ENCODE results near the gene CDV3.

DNA sequence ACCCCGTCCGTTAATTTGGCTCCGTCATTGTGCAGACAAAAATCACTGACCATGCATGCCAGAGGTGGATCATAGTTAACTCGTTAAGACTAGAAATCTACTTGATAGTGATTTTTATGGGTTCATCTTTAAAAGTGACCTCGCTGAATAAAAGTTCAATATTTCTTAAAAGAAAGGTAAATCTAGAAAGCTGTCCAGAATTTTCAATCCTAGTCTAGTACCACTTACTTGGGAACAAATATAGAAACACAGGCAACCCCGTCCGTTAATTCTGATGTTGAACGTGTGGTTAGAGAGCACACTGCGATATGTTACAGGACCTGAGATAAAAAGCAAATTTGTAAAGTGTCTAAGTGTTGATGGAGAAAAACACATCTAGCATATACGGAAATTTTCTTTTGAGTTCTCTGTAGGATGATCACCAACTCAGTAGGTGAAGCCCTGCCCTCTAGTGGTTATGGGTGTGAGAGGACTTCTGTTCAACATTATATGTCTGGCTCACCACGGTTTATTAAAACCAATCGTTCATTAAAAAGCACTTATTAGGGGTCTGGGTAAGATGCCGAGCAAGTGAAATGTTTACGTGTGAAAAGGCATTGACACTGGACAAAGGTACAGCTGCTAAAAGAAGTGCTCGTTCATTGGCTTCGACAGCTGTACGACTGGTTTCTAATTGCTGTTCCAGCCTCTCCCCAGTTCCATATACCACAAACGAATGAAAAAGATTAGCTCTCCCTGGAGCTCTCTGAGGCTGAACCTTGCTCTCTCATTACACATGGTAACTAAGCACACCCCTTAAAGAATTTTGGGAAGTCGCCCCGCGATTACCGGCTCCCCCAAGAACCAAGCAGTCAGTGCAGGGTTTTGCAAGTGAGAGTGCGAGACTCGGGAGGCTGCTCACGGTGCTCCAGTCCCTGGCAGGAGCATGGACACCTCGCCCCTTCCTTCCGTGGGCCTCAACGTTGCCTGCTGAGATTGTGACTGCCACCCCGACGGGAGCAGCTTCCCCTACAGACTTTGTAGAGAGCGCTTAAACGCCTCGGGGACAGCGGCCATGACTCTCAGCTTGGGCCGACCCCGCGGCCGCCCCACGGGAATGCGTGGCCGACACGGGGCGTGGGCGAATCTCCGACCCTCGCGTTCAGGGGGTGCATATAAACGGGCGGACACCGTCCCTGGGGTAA lies 864 bp upstream of the ATP2C1 start:
- RRBS, 2 experiments: no CpG with 5 or more reads among the region's 50 CpGs
CAGE:
- cytosol, long polyA minus RNA: no peak
- cytosol, long polyA plus RNA: no peak
- long polyA plus RNA: no peak
- nucleus, long polyA minus RNA: no peak
- nucleus, long polyA plus RNA: no peak

GRCh38 chr3:131217385-131217892 lies 164.1 kb upstream of the NUDT16 start:
- RRBS, 2 experiments: no CpG with 5 or more reads among the region's 6 CpGs
CAGE:
- cytosol, long polyA minus RNA: no peak
- cytosol, long polyA plus RNA: no peak
- long polyA plus RNA: no peak
- nucleus, long polyA minus RNA: no peak
- nucleus, long polyA plus RNA: no peak

- RRBS, 2 experiments: no CpG with 5 or more reads among the region's 10 CpGs
CAGE:
- cytosol, long polyA minus RNA: no peak
- cytosol, long polyA plus RNA: no peak
- long polyA plus RNA: no peak
- nucleus, long polyA minus RNA: no peak
- nucleus, long polyA plus RNA: no peak
Observed at GRCh38 chr3:131331773-131331972, 49.9 kb upstream of the NUDT16 start.

GRCh38 chr3:131351129-131351620 lies 30.4 kb upstream of the NUDT16 start:
- RRBS, 2 experiments: no CpG with 5 or more reads among the region's 3 CpGs
CAGE:
- cytosol, long polyA minus RNA: no peak
- cytosol, long polyA plus RNA: no peak
- long polyA plus RNA: no peak
- nucleus, long polyA minus RNA: no peak
- nucleus, long polyA plus RNA: no peak

DNA sequence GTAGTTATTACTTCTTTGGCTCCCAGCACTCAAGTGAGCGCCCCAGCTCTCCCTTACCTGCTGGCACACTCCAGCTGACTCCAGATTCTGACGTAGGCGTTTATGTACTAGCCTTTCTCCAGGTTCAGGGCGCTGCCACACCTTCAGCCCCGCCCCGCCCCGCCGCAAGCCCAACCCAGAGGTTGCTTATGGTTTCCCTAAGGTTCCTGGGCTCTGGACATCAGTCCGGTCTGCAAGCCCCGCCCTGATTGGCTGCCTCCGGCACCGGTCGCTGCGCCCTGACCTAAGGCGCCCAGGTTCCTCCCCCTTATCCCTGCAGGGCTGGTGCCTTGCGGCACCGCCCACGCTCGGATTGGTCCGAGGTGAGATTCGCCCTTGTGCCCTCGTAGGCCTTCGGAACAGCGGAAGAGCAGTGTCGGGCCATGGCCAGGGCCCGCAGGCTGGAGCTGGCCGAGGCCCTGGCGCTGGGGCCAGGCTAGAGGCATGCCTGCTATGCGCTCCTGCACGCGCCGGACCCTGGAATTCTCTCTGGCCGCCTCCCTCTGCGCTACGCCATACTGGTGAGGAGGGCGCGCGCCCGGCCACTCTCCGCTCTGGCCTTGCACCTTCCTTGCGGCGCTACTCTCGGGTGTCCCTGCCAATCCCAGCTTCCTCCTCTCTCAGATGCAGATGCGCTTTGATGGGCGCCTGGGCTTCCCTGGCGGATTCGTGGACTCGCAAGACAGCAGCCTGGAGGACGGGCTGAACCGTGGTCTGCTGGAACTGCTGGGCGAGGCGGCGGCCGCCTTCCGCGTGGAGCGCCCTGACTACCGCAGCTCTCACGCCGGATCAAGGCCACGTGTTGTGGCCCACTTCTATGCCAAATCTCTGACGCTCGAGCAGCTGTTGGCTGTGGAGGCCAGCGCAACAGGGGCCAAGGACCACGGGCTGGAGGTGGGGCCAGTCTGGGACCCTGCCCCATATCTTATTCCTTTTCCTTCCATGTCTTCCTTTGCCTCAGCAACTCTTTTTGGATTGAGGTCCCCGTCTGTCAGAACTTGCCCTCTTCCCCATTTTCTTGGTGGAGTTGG lies 19.7 kb upstream of the NUDT16 start:
- RRBS, 2 experiments: 80% methylated on average over 2 of the region's 66 CpGs
CAGE:
- cytosol, long polyA minus RNA: no peak
- cytosol, long polyA plus RNA: no peak
- long polyA plus RNA: no peak
- nucleus, long polyA minus RNA: no peak
- nucleus, long polyA plus RNA: no peak

DNA sequence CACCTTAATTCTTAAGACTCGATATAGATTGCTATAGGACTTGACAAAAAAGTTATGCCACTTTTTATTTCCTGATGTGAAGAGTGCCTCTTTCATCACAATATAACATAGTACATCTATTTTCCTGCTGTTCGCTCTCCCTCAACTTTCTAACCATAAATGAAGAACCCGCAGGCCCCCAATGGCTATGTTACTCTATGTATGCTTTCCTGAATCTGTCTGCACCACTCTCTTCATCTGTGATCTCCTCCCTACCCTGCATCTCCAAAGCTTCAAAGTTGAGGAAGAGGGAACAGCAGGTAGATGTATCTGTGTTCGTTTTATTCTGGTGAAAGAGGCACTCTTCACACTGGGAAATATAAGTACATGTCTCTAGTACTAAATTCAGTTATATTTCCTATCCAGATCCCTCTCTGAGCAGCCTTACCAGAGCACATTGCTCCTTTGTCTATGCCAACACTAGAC lies 9.8 kb downstream of the MRPL3 start:
- RRBS, 2 experiments: no CpG with 5 or more reads among the region's 4 CpGs
CAGE:
- cytosol, long polyA minus RNA: no peak
- cytosol, long polyA plus RNA: no peak
- long polyA plus RNA: no peak
- nucleus, long polyA minus RNA: no peak
- nucleus, long polyA plus RNA: no peak

DNA sequence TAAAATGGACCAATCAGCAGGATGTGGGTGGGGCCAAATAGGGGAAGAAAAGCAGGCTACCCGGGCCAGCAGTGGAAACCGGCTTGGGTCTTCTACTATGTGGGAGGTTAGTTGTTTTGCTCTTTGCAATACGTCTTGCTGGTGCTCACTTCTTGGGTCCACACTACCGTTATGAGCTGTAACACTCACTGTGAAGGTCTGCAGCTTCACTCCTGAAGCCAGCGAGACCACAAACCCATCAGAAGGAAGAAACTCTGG lies 20.4 kb upstream of the DNAJC13 start:
- RRBS, 2 experiments: no CpG with 5 or more reads among the region's 5 CpGs
CAGE:
- cytosol, long polyA minus RNA: no peak
- cytosol, long polyA plus RNA: no peak
- long polyA plus RNA: no peak
- nucleus, long polyA minus RNA: no peak
- nucleus, long polyA plus RNA: no peak

DNA sequence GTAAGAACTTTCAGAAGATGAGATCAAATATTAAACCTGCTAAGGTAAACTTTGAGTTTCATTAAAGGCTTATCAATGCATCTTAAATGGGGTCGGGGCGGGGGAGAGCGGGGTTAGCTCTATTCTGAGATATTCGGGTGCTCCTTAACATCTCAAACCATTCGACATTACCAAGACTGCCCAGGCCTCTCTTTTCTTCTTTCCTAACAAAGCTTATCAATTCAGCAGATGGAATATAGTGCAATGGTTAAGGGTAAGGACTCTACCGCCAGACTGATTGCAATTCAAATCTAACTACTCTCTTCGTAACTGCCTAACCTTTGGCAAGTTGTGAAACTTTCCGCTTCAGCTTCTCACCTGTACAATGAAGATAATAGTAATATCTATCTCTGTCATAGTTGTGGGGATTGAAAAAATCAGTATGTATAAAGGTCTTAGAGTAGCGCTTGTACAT lies 903 bp downstream of the UBA5 start:
- RRBS, 2 experiments: no CpG with 5 or more reads among the region's 9 CpGs
CAGE:
- cytosol, long polyA minus RNA: no peak
- cytosol, long polyA plus RNA: no peak
- long polyA plus RNA: no peak
- nucleus, long polyA minus RNA: no peak
- nucleus, long polyA plus RNA: no peak

DNA sequence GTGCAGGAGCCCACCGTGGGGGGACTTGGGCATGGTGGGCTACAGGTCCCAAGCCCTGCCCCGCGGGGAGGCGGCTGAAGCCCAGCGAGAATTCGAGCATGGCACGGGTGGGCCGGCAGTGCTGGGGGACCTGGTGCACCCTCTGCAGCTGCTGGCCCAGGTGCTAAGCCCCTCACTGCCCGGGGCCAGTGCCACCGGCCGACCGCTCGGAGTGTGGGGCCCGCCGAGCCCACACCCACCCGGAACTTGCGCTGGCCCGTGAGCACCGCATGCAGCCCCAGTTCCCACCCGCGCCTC lies 129.2 kb downstream of the TMEM108 start:
- RRBS, 2 experiments: no CpG with 5 or more reads among the region's 21 CpGs
CAGE:
- cytosol, long polyA minus RNA: no peak
- cytosol, long polyA plus RNA: no peak
- long polyA plus RNA: no peak
- nucleus, long polyA minus RNA: no peak
- nucleus, long polyA plus RNA: no peak

DNA sequence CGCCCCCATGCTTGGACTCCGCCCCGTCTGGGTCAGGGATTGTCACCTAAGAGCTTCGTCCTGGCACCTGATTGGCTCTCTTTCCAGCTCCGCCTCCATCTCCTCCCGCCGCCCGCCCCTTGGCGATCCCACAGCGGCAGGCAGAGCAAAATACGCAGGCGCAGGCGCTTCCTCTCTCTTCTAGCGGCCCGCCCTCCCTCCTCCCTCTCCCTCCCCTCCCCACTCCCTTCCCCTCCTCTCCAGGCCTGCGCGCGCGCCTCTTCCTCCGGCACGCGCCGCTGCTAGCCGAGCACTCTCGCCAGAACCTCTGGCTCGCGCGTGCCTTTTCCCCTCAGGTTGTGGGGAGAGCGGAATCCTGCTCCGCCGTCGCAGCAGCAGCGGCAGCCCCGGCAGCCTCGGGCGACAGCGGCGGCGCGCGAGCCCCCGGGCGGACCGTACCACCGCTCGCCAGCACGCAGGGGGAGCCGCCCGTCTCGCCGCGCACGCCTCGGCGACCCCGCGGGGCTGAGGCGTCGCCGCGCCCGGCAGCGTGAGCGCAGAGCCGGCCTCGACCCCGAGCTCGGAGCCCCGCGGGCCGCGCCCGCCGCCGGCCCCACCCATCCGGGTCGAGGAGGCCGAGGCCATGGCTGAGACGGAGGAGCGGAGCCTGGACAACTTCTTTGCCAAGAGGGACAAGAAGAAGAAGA lies at the start of gene CDV3:
TSS of gene CDV3 (plus strand) at position 264 of the 686 bp plus-strand sequence.
- RRBS, 2 experiments: under 1 to 2% methylated on average over 27 to 37 of the region's 80 CpGs
CAGE:
- cytosol, long polyA minus RNA: start-site peak on the plus strand centred at position 188 of the sequence, 66 bp wide, 15 reads; start-site peak on the plus strand centred at position 519 of the sequence, 40 bp wide, 50 reads; start-site peak on the plus strand centred at position 601 of the sequence, 5 bp wide, 39 reads
- cytosol, long polyA plus RNA: start-site peak on the plus strand centred at position 228 of the sequence, 147 bp wide, 39 and 97 reads in 2 replicates; start-site peak on the plus strand centred at position 510 of the sequence, 58 bp wide, 56 and 90 reads in 2 replicates
- long polyA plus RNA: no peak
- nucleus, long polyA minus RNA: no peak
- nucleus, long polyA plus RNA: no peak

- RRBS, 2 experiments: no CpG with 5 or more reads among the region's 7 CpGs
CAGE:
- cytosol, long polyA minus RNA: no peak
- cytosol, long polyA plus RNA: no peak
- long polyA plus RNA: no peak
- nucleus, long polyA minus RNA: no peak
- nucleus, long polyA plus RNA: no peak
Observed at GRCh38 chr3:133750308-133750694, 4.1 kb downstream of the TF start.

DNA sequence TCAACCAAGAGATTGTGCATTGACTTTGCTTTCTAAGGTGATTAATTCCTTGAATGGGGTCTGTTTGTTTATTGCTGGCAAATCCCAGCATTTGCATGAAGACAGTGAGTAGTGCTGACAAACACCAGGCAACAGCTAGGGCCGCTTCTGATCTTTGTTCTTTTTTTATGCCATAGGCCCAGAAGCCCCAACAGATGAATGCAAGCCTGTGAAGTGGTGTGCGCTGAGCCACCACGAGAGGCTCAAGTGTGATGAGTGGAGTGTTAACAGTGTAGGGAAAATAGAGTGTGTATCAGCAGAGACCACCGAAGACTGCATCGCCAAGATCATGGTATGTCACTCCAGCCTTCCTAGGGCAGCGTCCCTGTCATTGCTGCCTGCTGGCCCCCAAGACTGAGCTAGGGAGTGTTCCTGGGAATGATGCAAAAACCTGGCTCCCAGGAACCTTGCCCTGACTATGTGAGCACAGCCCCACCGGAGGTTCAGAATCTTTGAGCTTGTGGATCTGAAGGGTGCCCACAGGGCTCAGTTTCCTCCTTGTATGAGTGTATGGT lies 12.9 kb downstream of the TF start:
- RRBS, 2 experiments: no CpG with 5 or more reads among the region's 7 CpGs
CAGE:
- cytosol, long polyA minus RNA: no peak
- cytosol, long polyA plus RNA: no peak
- long polyA plus RNA: no peak
- nucleus, long polyA minus RNA: no peak
- nucleus, long polyA plus RNA: no peak

DNA sequence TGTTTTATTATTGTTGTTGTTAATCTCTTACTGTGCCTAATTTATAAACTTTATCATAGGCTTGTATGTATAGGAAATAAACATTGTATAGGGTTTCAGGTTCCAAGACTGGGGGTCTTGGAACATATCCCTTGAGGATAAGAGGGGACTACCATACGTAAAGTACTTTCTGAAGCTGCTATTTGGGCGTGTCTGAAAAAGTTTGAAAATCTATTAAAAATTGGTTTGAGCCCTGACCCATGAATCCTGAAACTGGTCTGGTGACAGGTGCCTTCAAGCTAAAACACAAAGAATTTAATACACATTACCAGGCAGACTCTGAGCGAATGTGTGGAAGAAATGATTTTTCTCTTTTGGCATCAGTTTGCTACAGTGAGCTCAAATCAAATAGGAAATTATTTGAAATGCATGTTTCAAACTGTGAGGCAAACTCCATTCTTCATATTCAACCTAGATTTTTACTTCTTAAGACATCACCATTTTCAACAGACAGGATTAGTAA lies 16.4 kb downstream of the TF start:
- RRBS, 2 experiments: no CpG with 5 or more reads among the region's 3 CpGs
CAGE:
- cytosol, long polyA minus RNA: no peak
- cytosol, long polyA plus RNA: no peak
- long polyA plus RNA: no peak
- nucleus, long polyA minus RNA: no peak
- nucleus, long polyA plus RNA: no peak

GRCh38 chr3:133957113-133957674 lies 61.5 kb upstream of the RAB6B start:
- RRBS, 2 experiments: no CpG with 5 or more reads among the region's 6 CpGs
CAGE:
- cytosol, long polyA minus RNA: no peak
- cytosol, long polyA plus RNA: no peak
- long polyA plus RNA: no peak
- nucleus, long polyA minus RNA: no peak
- nucleus, long polyA plus RNA: no peak

- RRBS, 2 experiments: no CpG with 5 or more reads among the region's 3 CpGs
CAGE:
- cytosol, long polyA minus RNA: no peak
- cytosol, long polyA plus RNA: no peak
- long polyA plus RNA: no peak
- nucleus, long polyA minus RNA: no peak
- nucleus, long polyA plus RNA: no peak
Observed at GRCh38 chr3:133992443-133992802, 37.3 kb downstream of the SLCO2A1 start.

- RRBS, 2 experiments: no CpG with 5 or more reads among the region's 14 CpGs
CAGE:
- cytosol, long polyA minus RNA: no peak
- cytosol, long polyA plus RNA: no peak
- long polyA plus RNA: no peak
- nucleus, long polyA minus RNA: no peak
- nucleus, long polyA plus RNA: no peak
Observed at GRCh38 chr3:134038565-134039610, 9.2 kb upstream of the SLCO2A1 start.

GRCh38 chr3:134175474-134175855 lies 75.2 kb downstream of the RYK start:
- RRBS, 2 experiments: 96% methylated on average over 1 of the region's 5 CpGs; no CpG with 5 or more reads in 1 of the 2 experiments
CAGE:
- cytosol, long polyA minus RNA: no peak
- cytosol, long polyA plus RNA: no peak
- long polyA plus RNA: no peak
- nucleus, long polyA minus RNA: no peak
- nucleus, long polyA plus RNA: no peak

GRCh38 chr3:134357308-134358383 lies 16.6 kb downstream of the AMOTL2 start:
- RRBS, 2 experiments: no CpG with 5 or more reads among the region's 12 CpGs
CAGE:
- cytosol, long polyA minus RNA: no peak
- cytosol, long polyA plus RNA: no peak
- long polyA plus RNA: no peak
- nucleus, long polyA minus RNA: no peak
- nucleus, long polyA plus RNA: no peak

- RRBS, 2 experiments: 3 to 11% methylated on average over 2 to 4 of the region's 19 CpGs
CAGE:
- cytosol, long polyA minus RNA: no peak
- cytosol, long polyA plus RNA: no peak
- long polyA plus RNA: no peak
- nucleus, long polyA minus RNA: no peak
- nucleus, long polyA plus RNA: no peak
Observed at GRCh38 chr3:134372471-134373473, 1.5 kb downstream of the AMOTL2 start.

GRCh38 chr3:135132449-135132901 lies 337.4 kb downstream of the EPHB1 start:
- RRBS, 2 experiments: no CpG with 5 or more reads among the region's 14 CpGs
CAGE:
- cytosol, long polyA minus RNA: no peak
- cytosol, long polyA plus RNA: no peak
- long polyA plus RNA: no peak
- nucleus, long polyA minus RNA: no peak
- nucleus, long polyA plus RNA: no peak